ENCODE measurements around the gene NYX.

DNA sequence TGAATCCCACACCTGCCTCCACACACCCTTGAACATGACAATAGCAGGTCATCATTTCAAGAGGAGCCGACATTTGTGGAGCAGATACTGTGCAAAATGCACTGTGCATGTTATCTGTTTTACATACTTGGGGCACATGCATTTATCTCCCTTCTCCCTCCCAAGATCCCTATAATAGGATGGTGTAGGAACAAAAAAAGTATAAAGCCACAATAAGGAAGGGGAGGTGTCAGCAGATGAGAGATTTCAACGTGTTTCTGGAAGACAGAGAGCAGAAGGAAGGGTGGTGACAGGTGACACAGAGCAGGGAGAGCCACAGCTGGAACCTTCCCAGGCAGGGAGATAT lies 107.5 kb downstream of the BCOR start:
- RAMPAGE, long total RNA, result no peak
- RRBS, result no CpG with 5 or more reads among the region's 2 CpGs

DNA sequence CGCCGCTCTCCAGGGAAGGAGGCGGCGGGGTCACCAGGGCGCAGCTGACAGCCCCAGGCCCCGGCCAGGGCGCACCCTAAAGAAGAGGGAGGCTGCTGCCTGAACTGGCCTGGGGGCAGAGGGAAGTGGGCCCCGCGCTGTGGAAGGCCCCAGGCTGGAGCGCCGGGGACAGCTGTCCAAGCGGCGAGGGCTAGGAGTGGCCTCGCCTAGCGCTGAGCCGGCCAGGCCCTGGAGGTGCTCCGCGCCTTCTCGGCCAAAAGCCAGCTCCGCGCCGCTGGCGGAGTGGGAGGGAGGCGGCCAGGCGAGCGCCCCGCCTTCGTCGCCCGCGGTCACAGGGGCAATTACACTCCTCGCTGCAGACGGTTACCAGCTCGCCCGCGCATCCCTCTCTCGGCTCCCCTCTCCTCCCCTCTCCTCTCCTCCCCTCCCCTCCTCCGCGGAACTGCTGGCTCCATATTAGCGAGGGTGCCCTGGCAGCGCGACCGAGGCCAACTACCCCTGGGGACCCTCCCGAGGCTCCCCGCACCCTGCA lies 91.7 kb downstream of the BCOR start:
- RAMPAGE, long total RNA, result no peak
- RRBS, result 8% methylated on average over 6 of the region's 45 CpGs

DNA sequence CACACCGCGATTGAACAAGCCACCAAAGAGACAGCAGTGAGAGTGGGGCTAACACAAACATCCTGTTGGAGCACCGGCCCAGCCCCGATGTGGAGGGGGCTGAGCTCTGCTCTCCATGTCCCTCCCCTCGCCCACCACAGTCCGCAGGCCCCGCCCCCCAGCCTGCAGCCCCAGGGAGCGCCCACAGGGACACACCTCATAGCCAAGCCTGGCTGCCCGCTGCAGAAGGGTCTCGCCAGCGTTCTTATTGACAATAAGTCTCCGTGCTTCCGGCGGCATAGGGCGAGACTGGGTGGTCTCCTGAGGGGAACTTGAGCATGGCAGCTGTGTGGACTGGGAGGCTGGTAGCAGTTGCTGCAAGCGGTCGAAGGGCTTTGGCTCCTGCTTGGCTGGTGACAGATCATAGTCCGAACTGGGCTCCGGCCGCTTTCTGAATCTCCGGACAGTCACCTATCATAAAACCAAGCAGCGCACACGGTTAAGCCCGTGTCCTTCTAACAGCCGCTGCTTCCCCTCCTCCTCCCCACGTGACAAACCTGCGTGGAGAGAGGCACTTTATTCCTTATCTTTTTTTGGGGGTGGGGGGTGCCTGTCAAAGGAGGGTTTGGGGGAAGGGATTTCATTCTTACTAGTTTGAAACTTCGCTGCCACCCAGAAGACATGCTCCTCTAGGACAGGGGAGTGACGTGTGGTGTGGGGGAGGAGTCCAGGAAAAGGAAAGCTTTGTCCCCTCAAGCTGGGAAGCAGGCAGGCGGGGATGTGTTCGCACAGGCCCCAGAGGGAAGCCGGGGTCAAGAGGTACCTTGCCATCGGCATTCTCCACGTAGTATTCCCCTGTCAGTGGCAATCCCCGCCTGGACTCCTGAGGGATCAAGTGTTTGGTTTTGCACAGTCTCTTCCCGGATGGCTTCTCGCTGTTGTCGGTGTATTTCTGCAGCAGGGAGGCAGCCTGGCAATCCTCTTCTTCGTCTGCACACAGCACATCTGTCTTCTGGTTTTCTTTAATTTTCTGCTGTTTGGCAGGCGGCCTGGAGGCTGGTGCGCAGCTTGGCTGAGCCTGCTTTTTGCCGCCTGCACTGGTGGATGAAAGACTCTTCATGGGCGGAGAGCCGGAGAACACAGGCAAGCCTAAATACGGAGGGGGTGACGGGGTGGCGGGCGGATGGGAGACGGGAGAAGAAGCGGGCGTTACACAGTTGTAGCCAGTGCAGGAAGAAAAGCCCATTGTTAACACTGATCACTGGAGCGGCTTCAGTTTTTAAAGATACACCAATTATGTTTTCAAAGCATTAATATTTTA lies 35.4 kb downstream of the BCOR start:
- RAMPAGE, long total RNA, result no peak
- RRBS, result no CpG with 5 or more reads among the region's 52 CpGs

DNA sequence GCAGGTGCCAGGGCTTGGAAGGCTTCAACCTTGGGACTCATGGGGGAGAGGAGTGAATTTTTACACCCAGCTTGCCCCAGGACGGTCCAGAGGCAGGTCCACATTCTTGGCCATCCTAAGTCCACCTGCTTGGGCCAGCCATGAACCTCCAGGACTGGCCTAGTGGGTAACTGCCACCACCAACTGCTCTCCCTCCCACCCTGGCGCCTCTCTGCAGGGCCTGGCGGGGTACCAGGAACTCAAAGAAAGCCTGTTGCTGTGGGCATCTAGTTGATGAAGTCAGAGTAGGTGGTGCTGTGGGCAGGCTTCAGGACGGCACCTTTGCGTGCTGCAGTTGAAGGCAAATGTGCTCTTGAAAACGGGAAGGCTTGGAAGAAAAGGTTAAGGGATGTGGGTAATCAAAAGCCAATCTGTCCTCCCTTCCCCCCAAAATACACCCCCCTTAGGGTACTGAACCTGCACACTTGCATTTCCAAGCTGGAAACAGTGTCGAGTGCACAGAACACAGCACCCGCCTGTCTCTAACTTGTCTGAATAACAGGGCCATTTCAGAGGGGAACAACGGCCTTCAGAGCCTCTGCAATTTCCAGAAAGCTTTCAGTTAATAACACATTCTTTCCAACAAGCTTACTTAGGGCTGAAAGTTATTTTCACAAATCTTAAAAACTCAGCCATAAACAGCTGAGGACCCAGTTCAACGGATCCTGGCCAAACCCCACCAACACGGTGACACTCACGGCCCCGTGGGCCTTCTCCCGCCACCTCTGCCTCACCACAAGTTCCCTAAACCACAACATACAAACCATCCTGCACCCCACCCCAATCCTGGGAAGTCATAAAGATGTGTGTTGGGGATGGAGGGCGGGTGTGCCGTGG lies 11.8 kb downstream of the BCOR start:
- RAMPAGE, long total RNA, result no peak
- RRBS, result no CpG with 5 or more reads among the region's 16 CpGs

DNA sequence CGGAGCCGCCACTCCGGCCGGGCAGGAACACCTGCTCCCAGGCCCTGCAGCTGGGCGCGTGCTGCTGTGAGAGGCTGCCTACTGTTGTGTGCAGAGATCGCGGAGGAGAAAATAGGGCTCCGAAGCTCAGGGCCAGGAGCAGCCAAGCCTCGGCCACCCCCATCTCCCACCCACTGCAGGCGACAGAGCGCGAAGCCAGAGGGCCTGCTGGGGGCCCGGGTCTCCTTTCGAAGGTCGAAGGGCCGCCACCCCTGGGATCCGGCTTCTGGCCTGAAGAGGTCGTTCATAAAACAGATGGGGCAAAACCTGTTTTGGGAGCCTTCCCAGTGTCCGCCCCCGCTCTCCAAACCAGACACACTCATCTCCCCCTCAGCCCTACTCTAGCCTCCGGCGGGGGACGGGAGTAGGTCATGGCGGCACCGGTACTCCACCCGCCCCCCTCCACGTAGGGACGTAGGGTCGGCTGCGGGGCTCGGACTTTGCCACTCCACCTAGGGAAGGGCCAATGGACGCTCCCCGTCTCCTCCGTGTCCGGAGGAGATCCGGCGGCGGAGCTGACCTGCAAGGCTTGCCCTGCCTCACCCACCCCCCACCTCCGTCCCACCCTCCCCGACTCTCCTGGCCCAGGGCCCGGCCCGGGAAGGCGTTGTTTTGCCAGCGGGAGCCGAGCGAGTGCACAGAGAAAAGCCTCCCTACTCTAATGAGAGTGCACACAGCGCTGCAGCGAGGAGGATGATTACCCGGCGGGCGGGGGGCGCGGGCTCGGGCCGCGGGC lies 8.0 kb upstream of the BCOR start:
- RAMPAGE, long total RNA, result no peak
- RRBS, result 9% methylated on average over 14 of the region's 57 CpGs

DNA sequence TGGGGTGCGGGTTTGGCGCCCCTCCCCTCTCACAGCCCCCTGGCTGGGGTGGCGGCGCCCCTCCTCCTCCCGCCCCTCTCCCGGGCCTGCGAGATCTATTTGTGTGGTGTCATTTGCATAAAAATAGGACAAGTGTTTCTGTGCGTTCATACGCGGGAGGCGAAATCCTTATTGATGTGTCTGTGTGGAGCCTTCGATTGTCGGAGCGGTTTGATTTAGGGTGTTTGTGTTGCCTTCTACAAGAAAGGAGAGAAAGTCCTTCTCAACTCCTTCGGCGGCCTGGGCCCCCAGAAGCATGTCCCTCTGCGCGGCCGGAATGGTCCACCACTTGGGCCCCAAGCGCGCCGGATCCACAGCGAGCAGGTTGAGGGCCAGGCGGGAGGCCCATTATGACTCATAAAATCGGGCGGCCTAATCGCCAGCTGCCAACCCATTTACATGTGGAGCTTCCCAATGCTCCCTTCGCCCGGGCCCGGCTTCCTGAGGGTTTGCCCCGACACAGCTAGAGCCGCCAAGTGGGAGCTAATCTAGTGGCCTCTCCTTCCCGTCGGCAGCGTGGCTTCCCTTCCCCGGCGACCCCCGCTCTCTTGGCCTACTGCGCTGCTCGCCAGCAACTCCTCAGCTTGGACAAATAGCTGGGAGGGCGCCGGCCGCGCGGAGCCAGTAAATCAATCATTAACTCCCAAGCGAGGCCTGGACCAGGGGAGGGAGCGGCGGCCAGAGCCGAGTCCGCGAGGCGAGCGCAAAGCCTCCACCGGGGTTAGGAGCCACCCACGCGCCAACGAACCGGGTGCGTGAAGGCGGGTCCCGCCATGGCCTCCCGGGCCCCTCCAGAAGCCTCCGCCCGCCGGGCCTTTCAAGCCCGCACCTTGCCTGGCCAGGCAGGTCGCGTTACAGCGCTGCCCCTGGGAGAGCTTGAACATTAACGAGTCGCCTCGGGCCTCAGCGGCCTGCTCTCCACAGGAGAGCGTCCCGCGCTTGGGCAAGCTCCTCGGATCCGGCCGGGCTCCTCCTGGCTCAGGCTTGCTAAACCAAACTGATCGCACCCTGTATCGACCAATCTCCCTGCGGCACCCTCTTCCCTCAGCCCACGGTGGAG lies 10.3 kb upstream of the BCOR start:
- RAMPAGE, long total RNA, result no peak
- RRBS, result 4% methylated on average over 17 of the region's 83 CpGs

DNA sequence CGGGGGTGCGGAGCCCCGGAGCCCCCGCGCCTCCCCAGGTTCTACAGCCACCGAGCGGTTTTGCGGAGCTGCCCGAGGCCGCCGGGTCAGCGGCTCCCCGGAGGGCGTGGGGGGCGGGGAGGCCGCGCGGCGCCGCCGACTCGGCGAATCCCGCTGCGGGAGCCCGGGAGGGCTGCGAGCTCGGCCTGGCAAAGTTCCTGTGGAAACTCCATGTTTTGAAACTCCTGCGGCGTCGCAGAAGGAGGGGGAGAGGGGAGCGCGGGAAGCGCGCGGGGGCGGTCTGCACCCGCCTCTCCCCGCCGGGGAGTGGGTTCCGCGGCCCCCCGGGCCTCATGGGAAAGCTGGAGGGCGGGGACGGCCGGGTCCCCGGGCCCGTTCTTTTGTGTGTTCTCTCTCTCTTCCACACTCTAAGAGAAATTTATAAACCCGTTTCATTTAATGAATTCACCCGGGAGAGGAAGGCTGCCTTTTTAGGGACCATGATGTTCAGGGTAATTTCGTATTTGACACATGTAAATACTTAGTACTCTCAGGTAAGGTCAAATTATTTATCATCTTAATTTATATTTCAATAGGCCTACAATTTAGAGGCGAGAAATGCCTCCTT lies 12.0 kb upstream of the BCOR start:
- RAMPAGE, long total RNA, result no peak
- RRBS, result 6% methylated on average over 26 of the region's 52 CpGs

DNA sequence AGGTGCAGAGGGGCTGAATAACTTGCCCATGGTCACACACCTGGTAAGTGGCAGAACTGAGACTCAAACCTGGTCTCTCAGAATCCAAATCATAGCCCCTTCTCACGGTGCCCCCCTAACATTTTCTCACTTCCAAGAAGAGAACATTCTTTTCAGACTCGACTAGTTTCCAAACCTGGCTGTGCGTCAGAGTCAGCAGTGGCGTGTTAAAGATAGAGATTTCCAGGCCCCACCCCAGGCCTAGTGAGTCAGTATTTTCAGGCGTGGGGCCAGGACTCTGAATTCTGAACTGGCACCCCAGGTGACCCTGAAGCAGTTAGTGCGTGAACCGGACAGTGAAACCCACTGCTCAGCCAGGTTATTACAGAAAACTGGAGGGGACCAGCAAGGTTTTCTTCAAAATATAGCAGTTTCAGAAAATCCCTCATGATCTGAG lies 34.9 kb upstream of the BCOR start:
- RAMPAGE, long total RNA, result no peak
- RRBS, result no CpG with 5 or more reads among the region's 7 CpGs

DNA sequence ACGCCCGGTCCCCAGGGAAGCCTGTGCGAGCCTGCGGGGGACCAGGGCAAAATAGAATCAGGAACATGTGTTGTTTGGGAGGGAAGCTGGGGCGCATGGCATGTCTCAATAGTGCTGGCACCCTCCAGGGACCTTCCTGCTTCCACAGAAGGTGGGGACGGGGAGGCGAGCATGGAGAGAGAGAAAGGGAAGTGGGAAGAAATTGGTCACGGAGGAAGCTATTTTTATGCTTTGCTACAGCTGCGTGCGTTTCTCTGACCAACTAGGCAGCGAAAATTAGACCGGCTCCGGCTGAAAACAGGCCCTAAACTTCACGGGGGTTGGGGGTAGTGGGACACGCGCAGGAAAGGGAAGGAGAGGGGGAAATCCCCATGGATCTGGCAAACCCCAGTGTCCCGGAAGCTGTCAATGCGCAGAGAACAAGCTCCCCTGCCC lies 169.7 kb upstream of the BCOR start:
- RAMPAGE, long total RNA, result no peak
- RRBS, result no CpG with 5 or more reads among the region's 18 CpGs

DNA sequence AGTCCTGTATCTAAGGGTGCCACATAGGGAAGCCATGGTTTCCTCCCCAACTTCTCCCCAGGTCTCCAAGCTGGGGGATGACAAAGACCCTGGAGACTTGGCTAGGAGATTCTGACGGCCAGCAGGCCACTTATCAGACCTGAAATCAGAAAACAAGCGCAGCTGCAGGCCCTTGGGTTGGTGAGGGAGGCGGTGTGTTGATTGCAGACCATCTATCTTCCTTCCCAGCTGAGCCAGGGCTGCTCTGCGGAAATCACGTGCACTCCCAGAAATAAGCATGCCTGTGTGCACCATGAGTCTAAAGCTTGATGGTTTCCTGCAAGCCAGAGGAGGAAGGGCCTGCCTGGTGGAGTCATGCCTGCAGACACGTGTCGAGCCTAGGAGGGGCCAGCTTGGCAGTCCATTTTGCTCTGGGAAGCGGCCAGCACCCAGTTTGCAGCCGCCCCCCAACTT lies 175.6 kb upstream of the BCOR start:
- RAMPAGE, long total RNA, result no peak
- RRBS, result no CpG with 5 or more reads among the region's 9 CpGs

DNA sequence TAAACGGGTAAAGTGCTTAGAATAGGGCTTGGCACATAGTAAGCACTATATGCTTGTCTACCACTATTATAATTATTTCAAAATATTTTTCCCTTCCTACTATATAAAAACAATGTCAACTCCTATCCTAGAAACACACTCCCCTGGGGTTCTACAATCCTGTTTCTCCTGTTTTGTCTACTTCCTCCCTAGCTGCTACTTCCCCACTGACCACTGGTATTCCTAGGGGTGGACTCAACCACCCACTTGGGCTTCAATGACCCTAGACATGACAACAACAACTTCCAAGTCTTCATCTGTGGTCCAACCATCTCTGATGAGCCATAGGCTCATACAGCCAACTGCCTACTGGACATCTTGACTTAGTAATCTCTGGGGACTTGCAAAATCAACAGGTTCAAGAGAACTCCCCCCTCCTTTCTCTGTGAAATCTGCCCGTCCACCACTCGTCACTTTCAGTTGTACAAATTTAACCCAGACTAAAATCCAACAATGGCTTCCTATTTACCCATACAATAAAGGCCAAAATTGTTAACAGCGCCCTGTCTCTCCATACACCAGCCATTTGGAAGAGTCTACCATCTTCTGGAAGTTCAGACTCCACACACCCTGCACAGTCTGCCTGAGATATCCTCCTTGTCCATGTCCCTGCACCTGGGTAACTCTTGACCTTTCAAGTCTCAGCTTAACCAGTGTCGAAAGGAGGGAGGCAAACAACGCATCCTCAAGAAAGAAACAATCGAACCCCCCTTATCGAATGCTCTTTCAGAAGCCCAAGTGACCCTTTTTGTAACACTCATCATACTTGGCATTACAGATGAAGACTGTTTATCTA lies 22.0 kb upstream of the CXorf38 start:
- RAMPAGE, long total RNA, result no peak
- RRBS, result no CpG with 5 or more reads among the region's 8 CpGs

DNA sequence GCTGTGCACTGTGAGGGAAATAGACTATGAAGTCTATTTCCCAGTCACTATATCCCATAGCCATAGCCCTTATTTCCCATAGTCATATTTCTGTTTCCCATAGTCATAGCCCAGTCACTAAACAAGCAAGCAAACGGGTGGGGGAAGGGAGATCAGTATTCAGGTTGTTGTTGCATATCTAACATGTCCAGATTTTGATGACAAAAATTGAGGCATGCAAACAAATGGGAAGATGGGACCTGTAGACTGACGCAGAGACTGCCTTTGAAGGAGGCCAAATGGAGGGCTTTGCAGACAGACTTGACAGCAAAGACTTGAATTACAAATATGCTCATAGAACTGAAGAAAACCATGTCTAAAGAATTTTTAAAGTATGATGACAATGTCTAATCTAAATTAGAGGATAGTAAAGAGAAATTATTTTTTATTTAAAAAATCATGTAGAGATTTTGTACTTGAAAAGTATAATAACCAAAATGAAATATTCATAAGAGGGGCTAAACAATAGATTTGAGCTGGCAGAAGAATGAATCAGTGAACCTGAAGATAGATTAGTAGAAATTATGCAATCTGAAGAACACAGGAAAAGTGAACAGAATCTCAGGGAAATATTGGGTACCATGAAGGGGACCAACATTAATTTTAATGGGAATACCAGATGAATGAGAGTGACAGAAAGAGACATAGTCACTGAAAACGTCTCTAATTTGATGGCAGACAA lies 72.4 kb downstream of the USP9X start:
- RAMPAGE, long total RNA, result no peak
- RRBS, result no CpG with 5 or more reads among the region's 3 CpGs

DNA sequence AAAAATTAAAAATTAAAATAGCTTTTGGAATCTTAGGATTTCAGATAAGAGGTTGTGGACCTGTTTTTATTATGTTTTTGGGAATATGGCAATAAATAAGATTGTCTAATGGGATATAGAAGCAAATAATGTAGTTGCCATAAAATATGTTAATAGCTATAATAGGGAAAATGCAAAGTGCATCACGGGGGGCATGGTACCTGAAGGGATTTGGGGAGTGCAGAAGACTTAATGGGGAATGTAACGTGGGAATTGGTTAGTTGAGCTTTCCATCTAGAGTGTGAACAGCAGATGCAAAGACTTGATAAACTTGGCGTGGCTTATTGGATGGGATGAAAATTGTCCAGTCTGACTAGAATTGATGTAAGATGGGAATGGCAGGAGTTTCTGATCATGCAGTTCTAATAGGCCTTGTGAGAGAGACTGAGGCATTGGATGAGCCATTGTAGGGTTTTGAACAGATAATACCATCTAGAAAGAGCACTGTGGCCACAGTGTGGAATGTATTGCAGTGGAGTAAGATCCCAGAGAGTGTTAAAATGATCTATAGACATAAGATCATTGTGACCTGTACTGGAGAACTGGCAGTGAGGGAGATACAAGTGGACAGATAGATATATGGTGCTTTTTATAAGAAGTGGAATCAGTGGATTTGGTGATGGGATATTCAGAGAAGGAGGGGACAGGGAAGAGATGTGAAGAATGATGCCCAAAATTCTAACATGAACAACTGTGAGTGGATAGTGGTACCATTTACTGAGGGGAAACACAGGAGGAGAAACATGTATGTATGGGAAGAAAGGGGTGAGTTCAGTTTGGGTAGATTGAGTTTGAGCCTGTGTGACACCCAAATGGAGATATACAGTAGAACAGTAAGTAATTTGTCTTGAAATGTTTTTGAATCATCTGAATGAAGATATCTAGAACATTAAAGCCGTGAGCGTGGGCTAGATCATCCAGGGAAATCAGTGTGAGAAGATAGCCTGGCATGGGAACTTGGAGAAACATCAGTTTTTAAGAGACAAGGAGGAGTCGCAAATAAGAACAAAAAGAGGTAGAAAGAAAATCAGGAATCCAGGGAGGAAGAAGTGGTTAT lies 112.3 kb upstream of the DDX3X start:
- RAMPAGE, long total RNA, result no peak
- RRBS, result no CpG with 5 or more reads among the region's 6 CpGs

DNA sequence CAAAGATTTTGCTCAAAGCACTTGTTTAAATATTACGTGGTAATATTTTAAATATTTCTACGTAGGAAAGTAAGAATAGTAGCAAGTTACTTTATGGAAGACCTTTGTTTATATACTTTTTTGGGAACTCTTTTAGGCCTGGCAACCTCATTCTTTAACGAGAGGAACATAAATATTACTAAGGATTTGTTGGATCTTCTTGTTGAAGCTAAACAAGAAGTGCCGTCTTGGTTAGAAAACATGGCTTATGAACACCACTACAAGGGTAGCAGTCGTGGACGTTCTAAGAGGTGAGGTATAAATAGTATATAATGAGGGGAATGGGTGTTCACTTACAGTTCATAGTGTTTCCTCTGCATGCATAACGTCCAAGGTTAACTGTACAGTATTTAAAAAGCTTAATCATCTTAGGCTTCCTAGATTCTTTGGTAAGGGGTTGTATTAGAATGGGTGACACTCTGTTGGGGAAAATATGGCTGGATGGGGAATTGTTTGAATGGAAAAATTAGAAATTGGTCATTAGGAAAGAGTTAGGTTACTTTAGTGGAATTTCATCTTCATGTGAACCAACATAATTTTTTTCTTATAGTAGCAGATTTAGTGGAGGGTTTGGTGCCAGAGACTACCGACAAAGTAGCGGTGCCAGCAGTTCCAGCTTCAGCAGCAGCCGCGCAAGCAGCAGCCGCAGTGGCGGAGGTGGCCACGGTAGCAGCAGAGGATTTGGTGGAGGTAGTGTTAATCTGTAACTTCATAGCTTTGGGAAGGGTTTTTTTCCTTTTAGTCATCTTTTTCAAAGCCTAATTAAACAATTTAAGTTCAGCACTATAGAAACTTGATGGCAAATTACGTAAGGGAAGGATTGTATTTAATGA lies 13.0 kb downstream of the DDX3X start:
- RAMPAGE, long total RNA, result no peak
- RRBS, result no CpG with 5 or more reads among the region's 15 CpGs

- RAMPAGE, long total RNA, result no peak
- RRBS, result no CpG with 5 or more reads among the region's 11 CpGs
Measured at GRCh38 chrX:41360875-41361525, 27.0 kb downstream of the DDX3X start.

GRCh38 chrX:41447075-41447600 lies at the start of gene NYX:
Gene NYX, plus strand, starts transcription at chrX:41447343.
- RAMPAGE, long total RNA, result no peak
- RRBS, result no CpG with 5 or more reads among the region's 7 CpGs

GRCh38 chrX:41449427-41450104 lies 2.4 kb downstream of the NYX start:
- RAMPAGE, long total RNA, result no peak
- RRBS, result no CpG with 5 or more reads among the region's 11 CpGs

DNA sequence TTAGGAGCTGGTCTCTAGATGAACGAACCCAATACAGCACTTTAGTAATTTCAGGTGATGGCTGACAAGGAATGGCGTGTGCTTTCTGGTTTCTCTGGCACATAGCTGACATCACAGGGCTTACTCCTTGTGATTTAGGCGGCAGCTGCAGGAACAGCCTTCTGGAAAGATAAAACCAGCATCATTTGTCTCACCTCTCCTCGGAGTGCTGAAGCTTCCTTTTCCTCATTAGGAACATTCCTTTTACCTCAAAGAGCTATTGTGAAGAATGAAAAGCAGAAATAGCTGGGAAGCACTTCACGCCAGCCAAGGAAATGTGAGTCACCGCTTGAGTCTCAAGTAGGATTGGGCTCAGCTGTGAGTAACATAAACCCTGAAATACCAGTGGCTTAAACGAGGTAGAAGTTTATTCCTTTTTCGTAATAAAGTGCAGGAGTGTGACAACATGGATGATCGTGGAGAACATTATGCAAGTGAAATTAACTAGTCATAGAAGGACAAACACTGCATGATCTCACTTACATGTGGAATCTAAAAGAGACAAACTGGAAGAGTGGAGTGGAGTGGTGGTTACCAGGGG lies 44.5 kb downstream of the NYX start:
- RAMPAGE, long total RNA, result no peak
- RRBS, result no CpG with 5 or more reads among the region's 9 CpGs

DNA sequence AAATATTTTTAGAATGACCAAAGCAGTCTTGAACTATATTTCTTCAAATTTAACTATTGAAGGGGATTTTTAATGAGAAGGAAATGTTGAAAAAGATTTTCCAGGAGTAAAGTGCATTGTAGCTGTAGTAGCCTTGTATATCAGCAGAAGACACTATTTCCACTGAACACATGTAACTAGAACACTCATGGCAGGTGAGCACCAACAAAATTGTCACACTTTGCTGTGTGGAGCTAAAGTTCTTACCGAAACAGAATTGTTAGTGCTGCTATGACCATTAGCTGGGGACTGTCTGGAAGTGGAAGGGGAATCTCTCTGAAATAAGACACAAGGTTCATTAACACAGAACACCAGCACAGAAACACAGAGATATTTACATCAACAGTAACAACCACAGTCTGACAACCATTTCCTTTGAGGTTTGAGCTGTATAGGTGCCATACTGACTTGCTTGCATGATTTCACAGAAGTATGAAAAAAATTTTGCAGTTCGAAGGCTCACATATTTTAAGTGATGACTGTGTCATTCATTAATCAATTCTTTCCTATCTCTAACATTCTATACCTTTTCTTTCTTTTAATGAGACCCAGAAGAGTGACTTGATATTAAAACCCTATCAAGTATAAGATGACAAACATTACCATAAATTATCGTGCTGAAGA lies 109.8 kb downstream of the NYX start:
- RAMPAGE, long total RNA, result no peak
- RRBS, result no CpG with 5 or more reads among the region's 3 CpGs

DNA sequence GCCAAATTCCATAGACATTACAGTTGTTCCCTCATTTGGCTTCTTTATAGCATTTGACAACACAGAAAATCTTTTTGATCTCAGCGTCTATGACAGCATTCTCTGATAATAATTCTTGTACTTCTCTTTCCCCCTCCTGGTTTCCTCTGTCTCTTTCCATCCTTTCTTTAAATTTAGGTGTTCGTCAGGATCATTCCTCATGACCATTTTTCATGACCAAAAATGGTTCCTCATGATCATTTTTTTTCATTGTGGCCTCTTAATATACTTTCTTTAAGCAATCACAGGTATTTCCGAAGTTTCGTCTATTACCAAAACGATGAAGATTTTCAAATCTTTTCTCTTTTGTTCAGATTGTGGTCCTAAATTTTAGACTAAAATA lies 99.6 kb downstream of the GPR82 start:
- RAMPAGE, long total RNA, result no peak
- RRBS, result no CpG with 5 or more reads among the region's 5 CpGs

Measured in kidney epithelial cell (primary cell).